Mesenteric fat pad (tissue), 1 donor: Measurements from ENCODE around the gene SLC25A51.

GRCh38 chr9:37356977-37357963 is 65.2 kb upstream of the GRHPR start:
- PRO-cap = no peak

DNA sequence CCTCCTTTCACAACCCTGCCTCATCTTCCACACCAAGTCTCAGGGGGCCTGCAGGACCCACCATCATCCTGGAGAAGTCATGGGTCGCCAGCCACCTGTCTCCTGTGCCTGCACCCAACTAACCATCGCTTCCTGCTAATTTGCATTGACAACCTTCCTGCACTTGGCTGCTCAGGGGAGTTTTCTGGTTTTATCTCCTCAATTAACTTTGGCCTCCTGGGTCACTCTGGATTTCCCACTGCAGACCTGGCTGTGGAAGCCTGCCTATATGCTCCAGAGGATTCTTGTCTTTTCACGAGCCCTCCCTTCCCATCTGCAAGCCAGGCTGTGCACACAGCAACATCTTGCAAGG is 52.7 kb upstream of the GRHPR start:
- PRO-cap = no peak

- PRO-cap = no peak
Observed at GRCh38 chr9:37370982-37371490, 51.5 kb upstream of the GRHPR start.

GRCh38 chr9:37587464-37587954 is 4.9 kb downstream of the TOMM5 start:
- PRO-cap = no peak

GRCh38 chr9:37692631-37693086 is 41.9 kb downstream of the FRMPD1 start:
- PRO-cap = no peak

DNA sequence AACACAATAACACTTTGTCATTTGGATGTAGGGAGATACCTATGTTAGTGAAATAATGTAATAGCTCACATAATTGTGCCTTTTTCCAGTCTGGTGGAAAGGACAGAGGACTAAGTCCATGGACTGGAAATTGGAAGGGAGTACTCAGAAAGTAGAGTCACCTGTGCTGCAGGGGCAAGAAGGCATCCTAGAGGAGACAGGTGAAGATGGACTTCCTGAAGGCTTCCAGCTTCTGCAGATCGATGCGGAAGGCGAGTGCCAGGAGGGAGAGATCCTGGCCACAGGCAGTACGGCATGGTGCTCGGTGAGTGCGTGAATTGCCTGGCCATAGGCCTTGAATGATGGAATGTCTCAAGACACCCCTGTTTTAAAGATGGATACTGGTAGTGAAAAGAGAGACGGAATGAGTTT is 8.2 kb downstream of the TRMT10B start:
- PRO-cap = no peak

DNA sequence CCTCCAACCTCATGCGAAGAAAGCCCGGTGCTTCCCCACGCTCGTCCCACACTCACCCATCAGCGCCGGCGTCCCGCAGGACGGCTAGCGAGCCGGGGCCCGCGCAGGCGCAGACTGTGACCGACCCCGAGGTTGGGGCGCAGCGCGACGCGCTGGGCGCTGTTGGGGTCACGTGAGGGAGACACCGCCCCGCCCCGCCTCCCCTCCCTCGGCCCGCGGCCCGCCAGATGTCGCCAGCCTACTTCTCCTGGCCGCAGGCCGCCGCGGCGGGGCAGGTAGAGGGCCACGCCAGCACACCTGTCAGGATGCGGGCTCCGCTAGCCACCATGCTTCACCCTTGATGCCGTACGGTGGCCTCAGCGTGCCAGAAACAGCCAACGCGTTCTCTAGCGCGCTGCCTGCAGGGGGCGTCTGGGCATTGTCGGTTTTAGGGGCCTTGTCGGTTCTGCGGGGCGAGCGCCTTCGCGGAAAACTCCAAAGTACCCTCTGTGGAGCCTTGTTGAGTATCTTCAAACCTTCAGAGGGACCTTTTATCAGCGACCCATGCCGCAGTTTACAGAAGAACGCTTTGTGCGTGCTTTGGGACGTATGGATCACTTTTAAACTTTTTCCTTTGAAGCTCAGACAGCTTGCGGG is at the start of gene SLC25A51:
SLC25A51 (minus strand) TSS at position 116 of the 636 bp plus-strand sequence.
- PRO-cap = bidirectional peak, plus-strand start at position 439 of the sequence, minus-strand start at position 342 of the sequence

GRCh38 chr9:37967230-37967646 is 63.3 kb upstream of the SLC25A51 start:
- PRO-cap = no peak

GRCh38 chr9:37968931-37969692 is 65.2 kb upstream of the SLC25A51 start:
- PRO-cap = no peak

DNA sequence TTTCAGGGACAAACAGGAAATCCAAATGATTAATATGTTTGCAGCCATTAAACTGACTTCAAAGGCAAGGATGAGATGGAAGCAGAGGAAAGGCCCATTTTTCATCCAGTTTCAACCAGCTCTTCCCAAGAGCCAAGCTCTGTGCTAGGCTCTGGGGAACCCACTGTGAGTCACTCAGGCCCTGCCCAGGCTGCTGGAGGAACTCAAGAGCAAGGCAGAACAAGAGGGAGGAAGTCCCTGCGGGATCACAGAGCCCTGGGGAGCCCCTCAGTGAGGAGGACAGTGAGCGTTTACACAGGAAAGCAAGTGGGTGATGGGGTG is 70.3 kb downstream of the SHB start:
- PRO-cap = no peak

DNA sequence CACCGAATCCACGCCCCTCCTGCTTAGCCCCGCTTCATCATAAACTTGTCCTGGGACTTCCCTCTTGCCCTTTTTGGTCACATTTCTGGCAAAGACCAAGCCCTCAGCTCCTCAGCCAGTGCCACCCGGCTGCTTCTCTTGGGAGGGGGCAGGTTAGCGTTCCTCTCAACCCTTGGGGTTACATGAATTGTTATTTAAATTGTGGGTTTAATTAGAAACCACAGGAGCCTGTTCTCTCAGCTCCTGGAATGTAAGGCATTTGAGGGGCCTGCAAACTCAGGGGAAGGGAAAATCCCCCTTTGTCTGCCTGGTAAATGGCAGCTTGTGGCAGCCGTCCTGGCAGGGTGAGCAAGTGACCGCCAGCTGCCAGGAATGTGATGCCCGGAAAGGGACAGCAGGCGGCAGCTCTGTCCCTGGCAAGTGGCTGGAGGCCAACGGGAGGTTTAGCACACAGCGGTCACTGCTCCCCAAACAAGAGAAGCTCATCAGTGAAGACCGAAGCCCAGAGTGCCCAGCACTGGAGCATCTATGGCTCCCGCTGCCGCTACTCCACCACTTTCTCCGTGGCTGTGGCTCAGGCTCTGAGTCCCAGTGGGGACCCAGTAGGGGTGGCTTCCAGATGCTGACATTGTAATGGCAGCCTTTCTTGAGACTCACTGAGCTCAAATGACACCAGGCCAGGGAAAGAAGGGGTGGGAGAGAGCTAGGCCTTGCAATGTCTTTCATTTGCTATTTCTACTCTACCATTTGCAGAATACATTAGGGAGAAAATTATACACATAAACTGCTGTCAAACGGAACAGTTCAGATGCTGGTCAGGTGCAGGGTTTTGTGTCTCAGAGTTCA is 51.7 kb downstream of the SHB start:
- PRO-cap = no peak

DNA sequence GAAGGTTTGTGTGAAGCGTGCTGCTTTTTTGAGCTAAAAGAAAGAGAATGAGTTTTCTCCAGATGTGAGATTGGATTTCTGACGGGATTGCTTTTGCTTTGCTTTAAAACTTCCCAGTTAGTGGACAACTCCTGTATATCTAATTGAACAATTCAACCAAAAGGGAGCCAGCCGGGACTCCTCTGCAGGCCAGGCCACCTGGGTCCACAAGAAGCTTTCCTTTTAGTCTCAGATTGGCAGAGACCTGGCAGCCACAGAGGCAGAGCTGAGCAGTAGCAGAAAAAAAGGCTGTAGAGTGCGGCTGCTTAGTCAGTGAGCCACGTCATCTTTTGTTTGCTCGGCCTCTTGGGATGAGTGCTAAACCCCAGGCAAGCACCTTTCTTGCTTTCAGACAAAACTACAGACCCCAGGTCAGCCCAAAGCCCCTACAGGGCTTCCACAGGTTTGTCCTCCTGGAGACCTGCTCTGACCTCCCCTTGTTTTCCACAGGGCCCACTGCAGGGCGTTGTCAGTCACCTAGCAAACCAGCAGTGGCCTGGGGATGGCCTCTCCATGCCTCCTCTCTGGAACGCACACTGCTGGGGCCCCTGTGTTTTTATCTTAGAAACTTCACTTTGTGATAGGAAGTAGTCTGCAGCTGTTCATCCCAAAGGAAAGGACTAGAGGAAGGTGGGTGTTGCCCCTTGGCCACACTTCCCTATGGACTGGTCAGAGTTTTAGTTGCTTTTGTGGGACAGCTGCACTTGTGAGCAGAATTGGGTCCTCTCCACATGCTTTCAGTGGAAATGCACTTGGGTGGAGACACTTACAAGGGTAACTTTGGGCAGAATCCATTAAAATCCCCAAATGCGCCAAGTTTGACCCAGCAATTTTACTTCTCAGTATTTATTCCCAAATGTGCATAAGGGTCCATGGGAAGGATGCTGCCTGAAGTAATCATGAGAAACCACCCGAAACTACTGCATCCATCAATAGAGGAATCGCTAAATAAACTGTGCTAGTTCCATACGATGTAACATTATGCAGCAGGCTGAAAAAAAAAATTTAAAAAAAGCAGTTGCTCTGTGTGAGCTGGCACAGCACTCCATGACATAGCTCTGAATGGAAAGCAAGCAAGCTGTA is 49.8 kb downstream of the SHB start:
- PRO-cap = no peak

GRCh38 chr9:38022835-38023392 is 46.1 kb downstream of the SHB start:
- PRO-cap = no peak

DNA sequence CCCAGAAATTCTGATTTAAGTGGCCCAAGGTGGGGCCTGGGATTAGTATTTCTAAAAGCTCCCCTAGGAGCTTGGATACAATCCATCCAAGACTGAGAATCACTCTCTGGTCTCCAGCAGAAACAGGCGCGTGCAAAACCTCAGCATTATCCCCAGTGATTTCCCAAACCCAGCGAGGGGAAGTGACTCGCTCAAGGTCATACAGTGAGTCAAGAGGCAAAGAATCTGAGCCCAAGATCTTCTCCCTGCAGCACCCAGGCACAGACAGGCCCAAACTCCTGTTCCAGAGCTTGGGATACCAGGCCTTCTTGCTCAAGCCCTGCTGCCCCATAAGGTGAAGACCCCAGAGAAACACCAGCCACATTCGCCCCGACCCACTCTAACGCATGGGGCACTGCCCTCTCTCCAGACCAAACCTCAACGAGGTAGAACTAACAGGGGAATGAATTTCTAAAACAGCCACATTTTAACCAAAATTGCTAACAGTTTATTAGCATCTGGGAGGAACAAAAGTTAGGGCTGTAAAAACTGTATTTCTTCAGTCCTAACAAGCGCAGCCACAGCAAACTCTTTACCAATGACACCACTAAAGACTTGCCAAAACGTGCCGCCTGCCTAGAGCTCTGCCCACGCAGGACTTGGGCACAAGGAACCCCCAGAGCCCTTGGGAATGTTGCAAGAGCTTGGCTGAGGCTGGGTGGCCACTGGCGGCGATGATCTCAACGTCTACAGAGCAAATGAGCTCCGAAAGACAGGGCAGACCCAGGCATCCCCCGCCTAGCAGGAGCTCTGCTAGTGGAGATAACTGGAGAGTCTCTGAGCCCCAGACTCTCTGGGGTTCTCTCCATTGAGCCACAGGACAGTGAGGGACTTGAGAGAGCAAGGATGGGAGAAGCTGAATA is 32.9 kb downstream of the SHB start:
- PRO-cap = no peak

DNA sequence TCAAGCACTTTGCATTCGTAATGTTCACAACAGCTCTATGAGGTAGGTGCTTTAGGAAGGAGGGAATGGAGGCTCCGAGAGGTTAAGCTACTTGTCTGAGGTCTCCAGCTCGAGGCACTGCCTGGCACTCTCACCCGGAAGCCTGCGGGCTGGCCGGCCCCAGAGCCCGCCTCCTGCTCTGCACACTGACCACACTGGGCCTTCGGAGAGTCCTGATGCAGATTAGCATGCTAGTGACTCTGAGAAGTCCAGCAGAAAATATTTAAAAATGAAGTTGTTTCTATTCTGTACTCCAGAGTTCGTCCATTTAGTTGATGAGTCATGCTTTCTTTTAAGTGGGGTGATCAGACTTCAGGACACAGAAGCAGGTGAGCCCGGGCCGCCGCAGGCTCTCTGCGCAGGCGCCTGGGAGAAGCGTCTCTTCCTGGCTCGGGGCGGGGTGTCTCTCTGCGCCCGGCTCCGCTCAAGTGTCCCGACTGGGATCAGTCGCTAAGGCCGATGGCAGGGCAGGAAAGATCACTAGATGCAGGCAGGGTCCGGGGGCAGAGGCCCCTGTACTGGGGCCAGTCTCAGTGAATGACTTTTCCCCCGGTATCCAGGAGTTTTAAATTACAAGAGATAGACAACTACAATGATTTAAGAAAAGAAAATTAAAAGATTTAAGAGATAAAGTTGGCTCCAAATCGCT is 32.5 kb downstream of the FAM240B start:
- PRO-cap = no peak

DNA sequence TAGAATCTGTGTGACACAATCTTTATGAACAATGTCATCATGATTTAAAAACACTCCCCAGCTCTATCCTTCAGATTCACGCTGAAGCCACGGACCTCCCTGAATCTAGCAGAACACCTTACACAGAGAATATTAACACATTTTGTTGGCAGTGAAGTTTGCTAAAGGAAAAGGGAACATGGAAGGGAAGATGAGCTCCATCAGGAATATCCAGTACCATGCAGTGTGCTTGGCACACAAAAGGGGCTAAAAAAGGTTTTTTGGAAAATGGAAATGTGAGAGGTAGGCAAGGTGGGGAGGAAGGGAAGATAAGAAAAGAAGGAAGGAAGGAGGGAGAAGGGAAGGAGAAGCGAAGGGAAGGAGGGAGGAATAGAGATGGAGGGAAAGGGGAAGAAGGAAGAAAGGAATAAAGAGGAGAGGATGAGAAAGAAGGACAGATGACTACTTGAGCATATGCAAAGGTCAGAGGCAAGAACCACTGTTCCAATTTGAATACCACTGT is 102.3 kb downstream of the FOXD4L6 start:
- PRO-cap = no peak

DNA sequence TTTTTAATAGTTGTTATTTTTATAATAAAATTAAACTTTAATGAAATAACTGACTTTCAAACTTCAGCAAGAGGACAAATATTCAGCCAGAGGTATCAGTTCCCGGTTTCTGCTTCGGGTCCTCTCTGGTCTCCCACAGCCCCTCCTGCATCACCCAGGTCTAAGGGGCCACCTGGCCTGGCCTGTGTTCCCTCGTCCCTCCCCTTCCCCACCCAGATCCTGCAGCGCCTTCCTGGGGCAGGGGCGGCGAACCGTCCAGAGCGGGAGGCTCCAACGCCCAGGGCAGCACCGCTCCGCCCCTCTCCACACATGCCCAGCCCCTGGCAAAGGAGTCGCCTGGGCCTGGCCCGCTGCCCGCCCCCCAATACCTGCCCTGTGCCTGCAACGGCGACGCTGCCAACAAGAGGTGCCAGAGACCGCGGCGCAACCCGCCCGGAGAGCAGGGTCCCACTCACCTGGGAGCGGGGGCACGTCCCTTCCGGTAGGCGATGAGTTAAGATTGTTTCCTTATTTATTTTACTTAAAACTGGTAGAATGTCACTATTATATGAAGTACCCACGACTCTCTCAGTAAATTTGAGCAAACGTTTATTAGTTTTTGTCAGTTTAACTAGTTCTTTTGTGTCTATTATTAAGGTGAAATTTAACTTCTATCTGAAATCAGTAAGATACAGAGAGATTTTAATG is 77.4 kb upstream of the ZNG1F start:
- PRO-cap = no peak

DNA sequence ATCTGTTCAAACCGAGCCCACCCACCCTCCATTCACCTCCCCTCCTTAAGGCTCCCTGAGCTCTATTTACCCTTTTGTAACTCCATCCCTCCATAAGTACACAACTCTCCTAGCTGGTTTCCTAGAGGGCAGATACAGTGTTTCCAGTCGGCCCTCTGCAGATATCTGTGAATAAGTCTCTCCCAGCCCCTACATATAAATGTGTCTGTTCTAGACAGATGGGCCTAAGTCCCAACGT is 461.8 kb upstream of the ZNG1F start:
- PRO-cap = no peak

DNA sequence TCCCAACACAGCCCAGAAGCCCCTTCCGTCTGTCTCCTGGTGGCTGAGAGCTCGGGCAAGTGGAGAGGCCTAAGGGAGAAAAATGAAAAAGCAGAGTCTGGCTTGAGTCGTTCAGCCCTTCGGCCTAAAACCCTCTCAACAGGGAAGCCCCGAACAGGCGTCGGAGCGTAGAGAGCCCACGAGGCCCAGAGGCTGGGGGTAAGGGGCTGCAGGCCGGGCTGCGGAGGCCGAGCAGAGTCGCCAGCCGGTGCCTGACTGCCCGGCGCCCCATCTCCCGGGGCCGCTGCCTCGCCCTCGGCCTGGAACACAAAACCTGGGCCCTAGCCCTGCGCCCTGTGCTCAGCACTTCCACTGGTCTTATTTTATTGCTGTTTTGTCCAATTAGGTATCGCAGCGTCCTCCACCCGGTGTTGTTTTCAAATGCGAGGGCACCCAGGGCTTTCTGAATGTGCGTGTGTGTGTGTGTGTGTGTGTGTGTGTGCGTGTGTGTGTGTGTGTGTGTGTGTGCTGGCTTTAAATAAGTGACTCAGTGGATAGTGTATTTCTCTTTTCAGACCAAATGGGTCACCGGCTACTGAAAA is 463.0 kb upstream of the ZNG1F start:
- PRO-cap = no peak

- PRO-cap = no peak
Observed at GRCh38 chr9:62376445-62377093, 1186.7 kb downstream of the SPATA31A7 start.